ENCODE data around the genes ABCF3 and ALG3.

DNA sequence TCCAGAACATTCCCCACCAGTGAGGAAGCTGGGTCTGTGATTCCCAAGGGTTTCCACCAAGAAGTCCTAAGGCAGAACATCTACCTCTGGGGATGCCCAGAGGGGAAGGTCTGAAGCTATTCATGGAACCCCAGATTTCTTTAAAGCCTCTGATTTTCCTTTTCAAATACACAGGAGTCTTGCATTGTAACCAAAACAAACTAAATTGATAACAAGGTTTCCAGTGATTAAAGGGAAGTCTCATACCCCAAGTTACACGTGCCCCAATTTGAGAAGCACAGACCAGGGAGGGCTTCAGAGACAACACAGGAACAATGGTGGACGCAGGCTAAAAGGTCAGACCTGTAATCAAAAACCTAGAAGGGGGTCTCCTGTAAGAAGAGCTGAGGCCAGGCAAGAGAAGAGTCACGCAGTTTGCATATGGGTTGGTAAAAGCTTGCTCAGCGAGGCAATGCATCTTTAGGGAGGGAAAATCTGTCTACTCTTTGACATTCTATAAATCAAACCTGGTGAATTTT is 58.5 kb upstream of the MCF2L2 start:
- PRO-cap = no peak

GRCh38 chr3:183511718-183512209 is 43.7 kb downstream of the KLHL6 start:
- PRO-cap = no peak

DNA sequence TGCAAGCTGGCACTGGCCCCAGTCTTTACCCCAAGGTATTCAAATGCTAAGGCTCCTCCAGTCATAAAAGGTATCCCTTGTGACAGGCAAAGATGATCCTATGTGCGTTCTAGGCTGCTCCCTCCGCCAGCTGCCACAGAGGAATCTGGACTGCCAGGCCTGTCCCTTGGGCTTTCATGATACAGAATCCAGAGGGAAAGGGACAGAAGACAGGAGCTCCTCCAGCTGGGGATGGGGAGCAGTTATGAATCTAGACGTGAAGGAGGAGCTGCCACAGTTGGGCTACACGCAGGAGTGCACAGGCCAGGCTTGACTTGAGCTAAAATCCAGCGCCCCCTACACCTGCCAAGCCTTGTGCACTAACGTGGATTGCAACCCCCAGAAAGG is 14.4 kb downstream of the KLHL6 start:
- PRO-cap = no peak

DNA sequence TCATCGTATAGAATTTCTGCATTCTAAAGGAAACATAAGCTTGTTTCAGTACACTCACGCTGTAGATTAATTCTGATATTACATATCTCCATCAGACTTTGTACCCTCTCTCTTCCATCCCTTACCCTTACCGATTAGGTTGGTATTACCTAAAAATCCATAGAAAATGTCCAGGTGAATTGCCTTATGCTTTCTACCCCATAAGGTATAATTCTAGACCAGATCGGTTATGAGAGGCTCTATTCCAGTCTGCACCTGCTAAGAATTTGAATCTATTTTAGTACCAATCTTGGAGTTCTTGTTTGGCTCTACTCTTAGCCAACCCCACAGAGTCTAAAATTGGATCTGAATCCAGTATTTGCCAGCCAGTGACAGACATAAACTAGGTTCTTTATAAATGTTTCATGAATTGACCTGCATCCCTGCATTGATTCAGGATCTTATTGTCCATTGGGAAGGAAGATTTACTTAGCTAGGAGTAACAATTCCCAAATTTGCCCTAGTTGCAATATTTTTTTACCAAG is 6.4 kb downstream of the KLHL24 start:
- PRO-cap = no peak

GRCh38 chr3:183698793-183699865 is 1.5 kb downstream of the YEATS2 start:
- PRO-cap = no peak

GRCh38 chr3:184016750-184017103 is 957 bp downstream of the ABCC5 start:
- PRO-cap = no peak

GRCh38 chr3:184081430-184081771 is 15.5 kb upstream of the HTR3E start:
- PRO-cap = no peak

DNA sequence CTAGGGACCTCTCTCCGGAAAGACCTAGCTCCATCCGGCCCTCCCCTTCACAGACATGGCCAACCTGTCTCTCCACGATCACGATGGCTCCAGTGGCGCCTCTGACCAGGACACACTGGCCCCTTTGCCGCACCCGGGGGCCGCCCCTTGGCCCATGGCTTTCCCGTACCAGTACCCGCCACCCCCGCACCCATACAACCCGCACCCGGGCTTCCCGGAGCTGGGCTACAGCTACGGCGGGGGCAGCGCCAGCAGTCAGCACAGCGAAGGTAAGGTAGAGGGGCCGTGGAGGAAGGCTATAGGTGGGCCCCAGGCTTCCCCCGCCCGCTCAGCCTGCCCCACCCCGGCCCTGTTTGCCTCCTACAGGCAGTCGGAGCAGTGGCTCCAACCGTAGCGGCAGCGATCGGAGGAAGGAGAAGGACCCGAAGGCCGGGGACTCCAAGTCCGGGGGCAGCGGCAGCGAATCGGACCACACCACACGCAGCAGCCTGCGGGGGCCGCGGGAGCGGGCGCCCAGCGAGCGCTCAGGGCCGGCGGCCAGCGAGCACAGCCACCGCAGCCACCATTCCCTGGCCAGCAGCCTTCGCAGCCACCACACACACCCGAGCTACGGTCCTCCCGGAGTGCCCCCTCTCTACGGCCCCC is 4.6 kb upstream of the AP2M1 start:
- PRO-cap = no peak

DNA sequence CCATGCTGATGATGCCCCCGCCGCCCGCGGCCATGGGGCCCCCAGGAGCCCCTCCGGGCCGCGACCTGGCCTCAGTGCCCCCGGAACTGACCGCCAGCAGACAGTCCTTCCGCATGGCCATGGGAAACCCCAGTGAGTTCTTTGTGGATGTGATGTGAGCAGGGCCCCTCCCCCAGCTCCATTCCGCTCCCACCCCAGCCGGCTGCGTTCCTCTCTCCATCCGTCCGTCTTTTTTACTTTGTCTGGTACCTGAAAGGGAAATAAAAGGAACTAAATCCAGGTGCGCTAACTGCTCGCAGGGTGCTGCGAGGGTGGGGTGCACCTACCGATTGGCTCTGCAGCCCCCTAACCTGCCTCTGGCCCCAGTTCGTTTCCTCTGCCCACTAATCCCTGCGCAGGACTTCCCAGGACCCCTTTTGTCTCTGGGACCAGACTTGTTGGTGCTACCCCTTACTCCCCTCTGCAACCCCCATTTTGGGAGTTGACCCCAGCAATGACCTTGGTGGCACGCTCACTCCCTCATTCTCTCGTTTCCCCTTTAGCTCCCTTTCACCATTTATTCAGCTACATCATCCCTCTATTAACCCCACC is 4.0 kb upstream of the AP2M1 start:
- PRO-cap = no peak

DNA sequence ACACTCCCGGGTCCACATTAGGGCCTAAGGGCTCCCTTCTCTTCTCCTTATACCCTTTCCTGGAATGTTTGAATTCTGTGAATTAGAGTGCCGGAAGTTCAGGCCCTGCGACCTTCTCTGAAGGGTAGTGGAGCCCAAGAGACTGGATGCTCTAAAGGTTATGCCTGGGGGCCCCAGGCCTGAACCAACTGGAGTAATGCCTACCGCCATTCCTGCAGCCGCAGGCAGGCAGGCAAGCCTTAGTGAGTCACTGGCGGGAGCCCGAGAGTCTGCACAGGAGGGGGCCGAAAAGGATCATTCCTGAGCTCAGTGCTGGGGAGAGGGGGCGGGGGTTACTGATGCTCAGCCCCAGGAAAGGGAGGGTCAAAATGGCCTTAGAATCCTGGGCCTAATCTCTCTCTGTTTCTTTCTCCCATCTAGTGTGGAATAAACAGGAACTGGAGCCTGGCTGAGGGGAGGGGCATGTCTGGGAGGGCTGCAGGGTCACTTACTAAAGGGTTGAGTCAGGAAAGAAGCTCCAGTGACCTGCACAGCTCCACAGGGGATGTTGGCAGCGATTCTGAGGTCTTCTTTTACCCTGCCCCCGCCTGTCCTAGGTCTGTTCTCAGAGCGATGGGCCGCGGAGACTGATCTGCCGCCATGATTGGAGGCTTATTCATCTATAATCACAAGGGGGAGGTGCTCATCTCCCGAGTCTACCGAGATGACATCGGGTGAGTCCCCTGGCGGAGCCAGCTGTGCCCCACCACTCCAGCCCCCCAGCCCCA is 1.9 kb downstream of the AP2M1 start:
- PRO-cap = no peak

DNA sequence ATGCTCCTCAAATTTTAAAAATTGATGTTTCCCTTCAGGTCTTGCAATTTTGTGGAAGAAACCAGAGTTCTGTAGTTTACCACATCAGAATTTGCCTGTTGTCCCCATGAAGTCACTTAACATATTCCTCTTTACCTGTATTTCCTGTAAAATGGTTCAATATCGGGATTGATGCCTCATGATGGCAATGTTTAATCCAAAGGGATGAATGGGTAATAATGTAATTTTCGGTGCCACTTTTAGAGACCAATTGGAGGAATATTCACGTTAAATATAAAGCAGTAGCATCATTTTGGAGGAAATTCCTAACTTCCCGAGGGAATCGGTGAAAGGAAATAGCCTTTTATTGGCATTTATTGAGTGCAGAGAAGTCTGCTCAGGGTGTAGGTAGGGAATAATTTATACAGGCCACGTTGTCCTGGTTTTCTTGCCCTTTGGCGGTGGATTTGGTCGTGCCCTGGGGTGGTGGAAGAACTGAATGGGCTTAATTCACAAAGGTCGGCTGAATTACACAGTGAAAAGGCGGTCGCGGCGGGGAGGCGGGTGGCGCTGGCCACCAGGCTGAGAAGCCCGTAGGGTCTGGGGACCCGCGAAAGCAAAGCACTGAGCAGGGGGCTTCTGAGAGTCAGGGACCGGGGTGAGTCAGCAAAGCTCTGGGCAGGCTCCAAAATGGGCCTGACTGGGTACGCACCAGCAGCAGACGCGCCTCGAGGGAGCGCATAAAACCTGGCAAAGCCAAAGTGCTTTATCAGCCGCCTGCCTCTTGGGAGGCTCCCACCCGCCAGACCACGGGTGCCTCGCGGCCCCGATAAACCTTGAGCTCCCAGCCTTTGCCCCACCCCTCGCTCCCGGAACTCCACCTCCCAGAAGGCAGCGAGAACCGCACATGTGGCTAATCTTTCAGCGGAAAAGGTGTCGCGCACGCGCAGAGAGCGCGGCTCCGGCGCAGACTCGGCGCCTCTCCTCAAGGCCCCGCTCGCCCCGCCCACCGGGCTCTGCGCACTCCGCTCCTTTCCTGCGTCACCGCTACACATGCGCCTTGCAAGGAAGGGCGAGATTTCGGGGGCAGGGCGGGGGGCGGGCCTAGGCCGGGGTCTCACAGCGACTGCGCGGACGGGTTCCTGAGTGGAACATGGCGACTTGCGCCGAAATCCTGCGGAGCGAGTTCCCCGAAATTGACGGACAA is at the start of gene ABCF3:
ABCF3 (plus strand) TSS at position 1,124 of the 1,186 bp plus-strand sequence.
- PRO-cap = bidirectional peak, plus-strand start at position 1,124 of the sequence, minus-strand start at position 810 of the sequence

- PRO-cap = no peak
Measured at GRCh38 chr3:184229904-184230665, 700 bp downstream of the VWA5B2 start.

GRCh38 chr3:184248153-184249115 is at the start of gene ALG3:
ALG3 (minus strand) TSS chr3:184248962.
- PRO-cap = bidirectional peak, plus-strand start at chr3:184249015, minus-strand start at chr3:184248943

DNA sequence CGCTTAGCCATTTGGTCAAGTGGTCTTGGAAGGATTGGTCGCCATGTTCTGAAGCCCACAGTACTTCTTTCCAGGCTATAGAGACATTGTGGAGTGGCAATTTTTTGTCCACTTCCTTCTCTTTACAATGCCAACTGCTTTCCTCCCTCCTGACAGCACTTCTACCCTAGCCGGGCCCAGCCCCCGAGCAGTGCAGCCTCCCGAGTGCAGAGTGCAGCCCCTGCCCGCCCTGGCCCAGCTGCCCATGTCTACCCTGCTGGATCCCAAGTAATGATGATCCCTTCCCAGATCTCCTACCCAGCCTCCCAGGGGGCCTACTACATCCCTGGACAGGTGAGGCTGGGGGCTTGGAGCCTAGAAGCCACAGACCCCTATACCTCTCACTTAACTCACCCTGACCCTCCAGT is 2.8 kb downstream of the EIF4G1 start:
- PRO-cap = no peak

- PRO-cap = no peak
Measured at GRCh38 chr3:184317610-184317871, 3.1 kb downstream of the EIF4G1 start.

GRCh38 chr3:184359574-184360870 is 1.4 kb downstream of the CLCN2 start:
- PRO-cap = no peak

DNA sequence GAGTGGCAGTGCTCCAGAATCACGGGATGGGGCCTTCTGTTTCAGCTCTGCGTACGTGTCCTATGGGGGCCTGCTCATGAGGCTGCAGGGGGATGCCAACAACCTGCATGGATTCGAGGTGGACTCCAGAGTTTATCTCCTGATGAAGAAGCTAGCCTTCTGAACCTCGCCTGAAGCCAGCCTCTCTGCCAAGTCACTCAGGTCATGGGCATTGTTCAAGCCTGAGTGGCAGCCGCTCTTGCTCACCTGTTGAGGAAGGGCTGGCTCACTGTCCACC is 6.6 kb downstream of the POLR2H start:
- PRO-cap = no peak

DNA sequence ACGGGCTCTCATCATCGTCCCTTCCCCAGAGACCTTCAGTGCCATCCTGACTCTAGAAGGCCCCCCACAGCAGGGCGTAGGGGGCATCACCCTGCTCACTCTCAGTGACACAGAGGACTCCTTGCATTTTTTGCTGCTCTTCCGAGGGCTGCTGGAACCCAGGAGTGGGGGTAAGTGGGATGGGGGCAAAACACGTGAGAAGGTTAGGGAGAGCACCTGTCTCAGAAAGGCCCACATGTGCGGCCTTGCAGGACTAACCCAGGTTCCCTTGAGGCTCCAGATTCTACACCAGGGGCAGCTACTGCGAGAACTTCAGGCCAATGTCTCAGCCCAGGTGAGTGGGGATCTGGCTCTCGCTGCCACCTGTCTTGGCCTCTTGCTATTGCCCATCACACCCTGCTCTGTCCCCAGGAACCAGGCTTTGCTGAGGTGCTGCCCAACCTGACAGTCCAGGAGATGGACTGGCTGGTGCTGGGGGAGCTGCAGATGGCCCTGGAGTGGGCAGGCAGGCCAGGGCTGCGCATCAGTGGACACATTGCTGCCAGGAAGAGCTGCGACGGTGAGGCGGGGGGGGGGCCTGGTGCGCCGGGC is 2.8 kb downstream of the CHRD start:
- PRO-cap = no peak

GRCh38 chr3:184524988-184525267 is 36.7 kb upstream of the EPHB3 start:
- PRO-cap = no peak

DNA sequence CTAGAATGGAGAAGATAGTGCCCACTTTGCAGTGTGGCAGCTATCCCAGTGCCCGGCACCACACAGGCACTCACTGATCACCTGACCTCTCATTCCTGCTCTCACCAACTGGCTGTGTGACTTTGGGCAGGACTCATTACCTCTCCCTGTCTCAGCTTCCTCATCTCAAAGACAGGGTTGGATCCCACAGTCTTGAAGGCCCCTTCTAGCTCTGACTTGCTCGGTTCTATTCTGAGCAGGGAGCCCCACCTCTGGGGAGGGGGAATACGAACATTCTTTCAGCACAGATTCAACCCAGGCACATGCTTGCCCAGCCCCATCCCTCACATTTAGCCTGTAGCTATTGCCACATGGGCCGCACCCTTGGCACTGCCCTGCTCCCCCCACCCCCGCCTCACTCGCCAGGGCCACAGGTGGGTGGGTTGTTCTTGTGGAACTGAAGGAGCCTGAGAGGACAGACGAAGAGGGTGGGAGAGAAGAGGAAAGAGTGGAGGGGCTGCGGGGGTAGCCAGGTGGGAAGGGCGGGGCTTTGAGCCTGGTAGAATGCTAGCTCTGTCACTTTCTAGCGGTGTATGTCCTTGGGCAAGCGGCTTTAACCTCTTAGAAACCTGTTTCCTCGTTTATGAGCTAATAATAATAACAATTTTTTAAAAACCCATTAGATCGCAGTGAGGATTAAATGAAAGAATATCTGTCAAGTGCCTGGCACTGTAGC is 39.4 kb downstream of the EPHB3 start:
- PRO-cap = no peak